IMR-90 (cell line): ENCODE measurements around the gene CLPTM1L.

- RRBS = no CpG with 5 or more reads among the region's 16 CpGs
CAGE:
- cytosol, long polyA plus RNA = no peak
- long polyA plus RNA = no peak
- nucleus, long polyA plus RNA = no peak
Measured at GRCh38 chr5:1127761-1128581, 16.1 kb upstream of the SLC12A7 start.

DNA sequence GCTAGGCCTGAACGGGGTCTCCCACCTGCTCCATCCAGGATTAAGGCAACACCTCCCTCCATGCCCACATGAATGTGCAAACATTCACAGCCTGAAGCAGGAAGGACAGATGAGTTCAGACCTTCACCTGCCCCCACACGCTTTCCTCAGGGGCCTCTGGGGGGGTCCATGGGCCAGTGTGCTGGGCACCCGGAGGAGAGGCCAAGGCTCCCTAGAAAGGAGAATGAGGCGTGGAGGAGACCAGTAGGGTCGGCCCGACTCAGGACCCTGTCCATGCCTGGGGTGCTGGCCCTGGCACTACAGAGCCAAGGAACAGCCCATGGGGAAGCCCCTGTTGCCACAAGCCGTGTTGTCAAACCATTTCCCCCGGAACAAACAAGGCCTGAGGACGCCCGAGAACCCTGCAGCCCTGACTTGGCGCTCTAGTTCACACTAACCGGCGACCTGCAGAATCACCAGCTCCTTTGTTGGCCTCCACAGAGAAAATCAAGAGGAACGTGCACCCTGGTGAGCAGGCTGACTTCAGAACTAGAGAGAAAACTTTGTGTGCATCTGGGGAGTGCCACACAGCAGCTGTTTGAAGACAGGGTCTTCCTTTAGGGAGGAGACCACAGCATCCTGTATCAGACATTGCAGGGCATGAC, 41.5 kb upstream of the SLC12A7 start:
- RRBS = 79% methylated on average over 5 of the region's 14 CpGs
CAGE:
- cytosol, long polyA plus RNA = no peak
- long polyA plus RNA = no peak
- nucleus, long polyA plus RNA = no peak

DNA sequence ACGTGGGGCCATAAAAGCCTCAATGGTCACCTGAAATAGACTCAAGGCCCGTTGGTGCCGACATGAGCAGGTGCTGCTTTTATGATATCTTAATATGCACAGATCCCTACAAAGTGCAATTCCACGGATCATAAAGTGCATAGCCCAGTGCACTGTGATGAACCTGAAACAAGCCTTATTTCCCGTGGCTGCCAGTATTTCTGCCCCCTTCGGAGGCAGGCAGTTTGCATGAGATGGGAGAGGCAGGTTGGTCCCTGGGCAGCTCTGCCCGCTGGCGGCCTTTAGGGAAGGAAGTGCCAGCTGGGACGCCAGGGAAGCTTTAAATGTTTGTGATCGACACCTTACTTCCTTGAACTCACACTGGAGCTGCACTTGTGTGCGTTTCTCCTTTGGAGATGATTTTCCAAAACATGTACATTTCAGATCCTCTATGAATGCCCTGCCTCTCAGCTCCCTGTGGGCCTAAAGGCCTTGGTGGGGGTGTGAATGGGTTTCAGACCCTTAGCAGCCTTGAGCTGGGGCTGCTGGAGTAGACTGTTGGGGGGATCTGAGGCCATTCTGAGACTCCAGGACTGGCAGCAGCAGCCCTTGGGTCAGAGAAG, 14.7 kb downstream of the SLC6A18 start:
- RRBS = no CpG with 5 or more reads among the region's 11 CpGs
CAGE:
- cytosol, long polyA plus RNA = no peak
- long polyA plus RNA = no peak
- nucleus, long polyA plus RNA = no peak

DNA sequence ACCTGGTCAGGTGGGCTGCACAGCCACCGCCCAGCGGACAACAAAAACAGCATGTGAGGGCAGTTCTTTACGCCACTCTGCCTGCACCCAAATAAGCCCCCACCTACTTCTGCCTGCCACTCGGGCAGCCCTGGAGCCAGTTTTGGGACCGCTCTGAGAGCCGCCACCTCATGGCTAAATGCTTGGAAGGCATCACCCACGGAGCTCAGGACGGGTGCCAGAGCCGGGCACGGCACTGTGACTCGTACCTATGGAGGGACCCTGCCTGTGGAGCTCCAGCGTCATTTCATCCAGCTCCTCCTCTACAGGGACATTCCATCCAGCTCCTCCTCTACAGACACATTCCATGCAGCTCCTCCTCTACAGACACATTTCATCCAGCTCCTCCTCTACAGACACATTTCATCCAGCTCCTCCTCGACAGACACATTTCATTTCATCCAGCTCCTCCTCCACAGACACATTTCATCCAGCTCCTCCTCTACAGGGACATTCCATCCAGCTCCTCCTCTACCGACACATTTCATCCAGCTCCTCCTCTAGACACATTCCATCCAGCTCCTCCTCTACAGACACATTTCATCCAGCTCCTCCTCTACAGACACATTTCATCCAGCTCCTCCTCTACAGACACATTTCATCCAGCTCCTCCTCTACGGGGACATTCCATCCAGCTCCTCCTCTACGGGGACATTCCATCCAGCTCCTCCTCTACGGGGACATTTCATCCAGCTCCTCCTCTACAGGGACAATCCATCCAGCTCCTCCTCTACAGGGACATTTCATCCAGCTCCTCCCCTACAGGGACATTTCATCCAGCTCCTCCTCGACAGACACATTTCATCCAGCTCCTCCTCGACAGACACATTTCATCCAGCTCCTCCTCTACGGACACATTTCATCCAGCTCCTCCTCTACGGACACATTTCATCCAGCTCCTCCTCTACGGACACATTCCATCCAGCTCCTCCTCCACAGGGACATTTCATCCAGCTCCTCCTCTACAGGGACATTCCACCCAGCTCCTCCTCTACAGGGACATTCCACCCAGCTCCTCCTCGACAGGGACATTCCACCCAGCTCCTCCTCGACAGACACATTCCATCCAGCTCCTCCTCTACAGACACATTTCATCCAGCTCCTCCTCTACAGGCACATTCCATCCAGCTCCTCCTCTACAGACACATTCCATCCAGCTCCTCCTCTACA, 18.5 kb downstream of the CLPTM1L start:
- RRBS = no CpG with 5 or more reads among the region's 24 CpGs
CAGE:
- cytosol, long polyA plus RNA = no peak
- long polyA plus RNA = no peak
- nucleus, long polyA plus RNA = no peak

DNA sequence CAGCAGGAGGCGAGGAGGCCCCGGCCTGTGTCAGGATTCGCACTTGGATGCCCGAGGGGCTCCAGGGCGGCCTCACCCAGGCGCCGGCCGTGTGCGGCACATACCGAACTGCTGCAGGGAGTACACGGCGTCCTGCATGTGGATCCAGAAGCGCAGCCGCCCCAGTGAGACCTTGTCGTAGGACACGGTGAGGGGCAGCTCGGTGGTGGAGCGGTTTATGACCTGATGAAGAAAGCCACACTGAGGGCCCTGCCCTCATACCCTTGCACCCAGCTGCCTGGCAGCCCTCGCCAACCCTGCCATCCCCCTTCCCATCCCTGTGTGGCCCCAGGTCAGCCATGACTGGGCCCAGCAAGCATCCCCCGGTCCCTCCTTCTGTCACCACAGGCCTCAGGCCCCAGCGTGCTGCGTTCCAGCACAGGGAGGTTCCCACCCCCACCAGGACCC, 9.9 kb downstream of the CLPTM1L start:
- RRBS = 93% methylated on average over 6 of the region's 22 CpGs
CAGE:
- cytosol, long polyA plus RNA = no peak
- long polyA plus RNA = no peak
- nucleus, long polyA plus RNA = no peak

DNA sequence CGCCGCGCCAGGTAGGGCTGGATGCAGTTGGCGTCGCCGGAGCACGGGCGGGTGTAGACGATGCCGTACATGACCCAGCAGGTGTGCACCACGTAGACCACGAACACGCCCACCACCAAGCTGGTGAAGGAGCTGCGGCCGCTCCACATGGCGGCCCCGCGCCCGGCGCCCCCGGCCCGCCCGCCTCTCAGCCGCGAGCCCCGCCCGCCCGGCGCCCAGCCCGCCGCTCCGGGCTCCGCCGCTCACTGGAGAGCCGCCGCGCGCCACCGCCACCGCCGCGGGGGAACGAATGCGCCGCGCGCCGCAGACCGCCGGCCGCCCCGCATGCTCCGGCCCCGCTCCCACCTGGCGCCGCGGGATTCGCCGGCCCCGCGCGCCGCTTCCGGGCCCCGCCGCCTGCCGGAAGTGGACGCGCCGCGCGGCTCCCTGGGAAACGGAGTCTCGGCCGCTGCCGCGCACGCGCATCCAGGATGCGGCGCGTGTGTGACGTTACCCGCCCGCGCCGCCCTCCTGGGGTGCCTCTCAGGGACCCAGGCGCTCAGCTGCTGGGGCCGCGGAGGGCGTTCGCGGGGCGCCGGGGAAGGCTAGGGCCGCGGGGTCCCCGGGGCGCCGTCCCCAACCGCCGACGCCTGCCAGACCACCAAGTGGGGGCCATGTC, at the start of gene CLPTM1L:
TSS of gene CLPTM1L (minus strand) at position 407 of the 658 bp plus-strand sequence.
- RRBS = 1% methylated on average over 36 of the region's 103 CpGs
CAGE:
- cytosol, long polyA plus RNA = no peak
- long polyA plus RNA = no peak
- nucleus, long polyA plus RNA = no peak

DNA sequence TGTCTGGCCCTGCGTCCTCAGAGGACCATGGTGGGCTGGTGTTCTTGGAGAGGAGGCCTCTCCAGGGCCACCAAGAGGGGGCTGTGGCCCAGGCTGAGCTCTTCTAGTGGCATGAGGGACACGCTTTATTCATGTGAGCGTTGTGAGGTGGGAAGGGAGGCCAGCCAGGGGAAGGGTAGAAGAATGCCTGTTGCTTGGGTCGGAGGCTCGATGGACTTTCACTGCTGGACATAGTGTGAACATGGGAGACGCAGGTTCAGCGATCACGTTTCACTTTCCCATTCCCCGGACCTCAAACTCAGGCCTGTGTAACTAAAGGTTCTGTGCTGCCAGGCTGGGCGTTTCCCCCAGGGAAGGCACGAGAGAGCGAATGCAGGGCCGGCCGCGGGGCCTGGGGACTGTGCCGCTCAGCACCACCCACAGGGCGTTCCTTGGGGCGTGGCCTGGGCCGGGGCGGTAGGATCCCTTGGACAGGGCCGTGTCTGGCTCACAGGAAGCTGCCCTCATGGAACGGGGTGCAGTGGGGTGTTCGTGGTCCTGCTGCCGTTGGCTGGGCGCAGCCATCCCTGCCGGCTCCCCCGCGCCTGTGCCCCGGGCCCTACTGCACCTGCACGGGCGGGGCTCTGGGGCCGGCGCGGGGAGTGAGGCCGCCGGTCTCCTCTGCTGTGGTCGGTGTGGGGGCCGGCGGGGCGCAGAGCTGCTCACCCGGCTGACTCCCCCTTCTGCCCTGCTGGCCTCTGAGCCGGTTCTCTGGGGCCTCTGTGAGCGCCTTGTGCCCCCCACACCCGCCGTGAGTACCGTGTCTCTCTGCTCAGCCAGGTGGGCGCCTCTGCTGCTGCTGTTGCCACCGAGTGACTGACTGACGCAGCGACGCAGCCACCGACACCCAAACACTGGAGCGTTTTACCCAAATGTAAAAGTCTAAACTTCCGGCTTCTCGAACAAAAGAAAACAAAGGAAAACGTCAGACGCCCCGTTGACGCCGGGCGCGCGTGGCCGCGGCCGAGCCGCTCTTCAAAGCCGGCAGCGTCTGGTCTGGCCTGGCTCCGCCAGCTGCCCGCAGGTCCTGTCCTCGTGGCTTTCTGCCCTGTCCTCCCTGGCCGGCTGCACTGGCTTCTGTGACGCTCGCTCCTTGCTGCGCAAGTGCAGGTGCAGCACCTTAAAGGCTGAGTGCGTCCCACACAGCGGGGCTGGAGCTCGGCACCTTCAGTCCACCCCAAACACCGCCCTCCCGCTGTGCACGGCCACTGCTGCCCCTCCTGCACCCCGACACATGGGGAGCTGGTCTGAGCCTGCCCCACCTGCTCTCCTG, 41.1 kb upstream of the CLPTM1L start:
- RRBS = 4% methylated on average over 33 of the region's 83 CpGs
CAGE:
- cytosol, long polyA plus RNA = no peak
- long polyA plus RNA = no peak
- nucleus, long polyA plus RNA = no peak

GRCh38 chr5:1484956-1485365, 38.8 kb downstream of the LPCAT1 start:
- RRBS = no CpG with 5 or more reads among the region's 12 CpGs
CAGE:
- cytosol, long polyA plus RNA = no peak
- long polyA plus RNA = no peak
- nucleus, long polyA plus RNA = no peak

GRCh38 chr5:1486433-1487411, 37.0 kb downstream of the LPCAT1 start:
- RRBS = no CpG with 5 or more reads among the region's 45 CpGs
CAGE:
- cytosol, long polyA plus RNA = no peak
- long polyA plus RNA = no peak
- nucleus, long polyA plus RNA = no peak

DNA sequence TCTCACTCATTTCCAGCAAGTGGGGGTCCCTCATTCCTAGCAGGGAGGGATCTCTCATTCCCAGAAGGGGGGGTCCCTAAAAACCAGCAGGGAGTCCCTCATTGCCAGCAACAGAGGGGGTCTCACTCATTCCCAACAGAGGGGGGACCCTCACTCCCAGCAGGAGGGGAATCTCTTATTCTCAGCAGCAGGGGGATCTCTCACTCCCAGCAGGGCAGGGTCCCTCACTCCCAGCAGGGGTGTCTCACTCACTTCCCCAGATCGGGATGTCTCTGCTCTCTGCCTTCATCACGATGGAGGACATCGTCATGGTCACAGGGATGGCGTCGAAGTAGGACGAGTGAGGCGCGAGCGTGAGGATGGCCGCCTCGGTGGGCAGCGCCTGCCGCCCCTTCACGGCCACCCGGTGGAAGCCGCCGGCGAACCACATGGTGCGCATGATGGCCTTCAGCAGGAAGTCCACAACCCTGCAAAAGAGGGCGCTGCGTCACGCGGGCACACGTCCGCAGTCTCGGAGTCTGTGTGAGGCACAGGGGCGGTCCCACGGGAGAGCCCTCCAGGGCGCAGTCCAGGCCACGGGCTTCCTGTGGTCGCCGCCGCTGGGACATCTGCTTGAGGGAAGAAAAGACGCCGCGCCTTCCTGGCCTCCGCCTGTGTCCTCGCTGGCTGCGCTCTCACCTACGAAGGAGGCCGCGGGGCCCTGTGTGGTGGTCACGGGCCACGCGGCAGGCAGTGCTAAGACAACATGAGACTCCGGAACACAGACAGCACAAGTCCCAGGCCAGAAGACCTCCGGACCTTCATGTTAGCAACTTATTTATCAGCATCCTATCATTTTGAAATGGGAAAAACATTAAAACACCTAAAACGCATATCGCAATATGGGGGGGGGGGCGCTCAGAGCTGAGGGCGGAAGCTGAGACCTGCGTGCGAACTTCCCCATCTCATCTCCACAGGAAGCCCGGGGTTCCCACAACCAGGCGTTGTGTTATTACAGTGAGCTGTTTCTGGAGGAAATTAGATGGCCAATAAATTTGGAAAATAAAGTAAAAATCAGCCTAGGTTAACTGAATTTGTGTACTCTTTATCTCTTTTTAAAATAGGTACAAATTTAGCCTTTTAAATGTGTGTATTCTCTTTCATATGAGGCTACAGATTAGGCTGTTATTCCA, 28.9 kb downstream of the LPCAT1 start:
- RRBS = 100% methylated on average over 1 of the region's 55 CpGs
CAGE:
- cytosol, long polyA plus RNA = no peak
- long polyA plus RNA = no peak
- nucleus, long polyA plus RNA = no peak

DNA sequence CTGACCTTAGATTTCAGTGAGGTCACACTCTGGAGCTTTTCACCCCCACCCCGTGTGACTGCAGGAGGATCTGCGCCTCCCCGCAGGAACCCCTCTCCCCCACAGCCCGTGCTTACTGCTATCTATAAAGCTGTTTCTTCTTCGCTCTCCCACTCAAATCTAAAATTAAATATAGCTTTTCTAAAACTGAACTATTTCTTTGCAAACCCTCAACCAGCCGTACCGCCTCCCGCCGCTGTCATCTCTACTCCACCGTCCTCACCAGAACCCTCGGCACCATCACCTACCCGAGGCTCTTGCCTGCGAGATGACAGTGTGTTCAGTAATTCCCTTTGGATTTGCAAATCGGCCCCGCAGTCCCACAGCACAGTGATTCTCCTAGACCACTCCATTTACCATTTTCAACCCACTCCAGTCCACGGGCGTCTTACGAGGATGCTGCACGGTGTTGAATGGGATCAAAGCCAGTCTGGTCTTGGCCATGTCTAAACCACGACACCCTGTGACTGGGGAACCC, 13.6 kb downstream of the LPCAT1 start:
- RRBS = no CpG with 5 or more reads among the region's 20 CpGs
CAGE:
- cytosol, long polyA plus RNA = no peak
- long polyA plus RNA = no peak
- nucleus, long polyA plus RNA = no peak

- RRBS = no CpG with 5 or more reads among the region's 3 CpGs
CAGE:
- cytosol, long polyA plus RNA = no peak
- long polyA plus RNA = no peak
- nucleus, long polyA plus RNA = no peak
Measured at GRCh38 chr5:1542709-1543393, 19.1 kb upstream of the LPCAT1 start.

- RRBS = no CpG with 5 or more reads among the region's 14 CpGs
CAGE:
- cytosol, long polyA plus RNA = no peak
- long polyA plus RNA = no peak
- nucleus, long polyA plus RNA = no peak
Measured at GRCh38 chr5:1668229-1668679, 131.4 kb downstream of the MRPL36 start.

DNA sequence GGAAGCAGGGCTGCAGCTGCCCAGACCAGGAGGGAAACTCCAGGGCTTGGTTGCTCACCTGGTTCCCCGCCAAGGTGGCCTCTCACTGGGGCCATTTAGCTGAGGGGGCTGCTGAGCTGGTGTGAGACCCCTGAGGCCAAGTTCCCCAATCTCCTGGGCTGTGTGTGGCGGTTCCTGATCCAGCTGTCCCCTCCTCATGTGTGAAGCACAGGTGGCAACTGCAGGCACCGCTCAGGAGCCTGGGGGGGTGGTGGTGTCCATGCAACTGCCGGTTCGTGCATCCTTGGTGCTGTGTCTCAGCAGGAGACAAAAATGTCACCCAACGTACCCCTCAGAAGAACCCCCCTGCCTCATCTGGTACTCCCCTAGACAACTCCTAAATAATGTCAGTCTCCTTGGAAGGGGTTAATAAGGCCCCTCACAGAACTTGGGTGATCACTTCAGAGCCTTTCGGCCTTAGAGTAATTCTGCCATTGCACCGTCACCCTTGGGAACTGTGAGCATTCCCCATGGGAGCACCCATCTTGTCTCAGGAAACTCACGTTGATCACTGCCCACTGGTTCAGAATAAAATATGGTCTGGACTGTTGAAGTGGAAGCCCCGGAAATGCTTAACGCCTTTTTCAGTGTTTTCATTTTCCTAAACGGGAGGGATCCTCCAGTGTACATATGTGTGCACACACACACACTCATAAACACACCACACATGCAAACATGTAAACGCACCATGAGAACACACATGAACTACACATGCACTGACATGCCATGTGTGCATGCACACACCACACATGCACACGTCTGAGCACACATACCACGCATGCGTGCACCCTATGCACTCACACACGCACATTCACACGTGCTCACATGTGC, 17.4 kb downstream of the MRPL36 start:
- RRBS = no CpG with 5 or more reads among the region's 18 CpGs
CAGE:
- cytosol, long polyA plus RNA = no peak
- long polyA plus RNA = no peak
- nucleus, long polyA plus RNA = no peak

DNA sequence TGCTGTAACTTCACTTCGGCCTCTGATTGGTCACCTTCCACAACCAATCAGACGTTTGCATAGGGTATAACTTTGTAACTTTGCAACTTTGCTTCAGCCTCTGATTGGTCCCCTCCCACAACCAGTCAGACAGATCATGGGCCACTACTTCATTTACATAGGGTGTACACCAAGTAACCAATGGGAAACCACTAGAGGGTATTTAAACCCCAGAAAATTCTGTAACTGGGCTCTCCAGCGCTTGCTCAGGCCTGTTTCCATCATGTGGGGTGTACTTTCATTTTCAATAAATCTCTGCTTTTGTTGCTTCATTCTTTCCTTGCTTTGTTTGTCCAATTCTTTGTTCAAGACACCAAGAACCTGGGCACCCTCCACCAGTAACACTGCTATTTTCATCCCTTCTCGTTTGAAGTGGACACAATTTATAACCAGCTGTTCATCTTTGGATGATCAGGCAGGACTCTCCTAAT, 10.1 kb downstream of the MRPL36 start:
- RRBS = no CpG with 5 or more reads among the region's 4 CpGs
CAGE:
- cytosol, long polyA plus RNA = no peak
- long polyA plus RNA = no peak
- nucleus, long polyA plus RNA = no peak

- RRBS = no CpG with 5 or more reads among the region's 31 CpGs
CAGE:
- cytosol, long polyA plus RNA = no peak
- long polyA plus RNA = no peak
- nucleus, long polyA plus RNA = no peak
Measured at GRCh38 chr5:1874926-1875346, 7.8 kb downstream of the IRX4 start.

DNA sequence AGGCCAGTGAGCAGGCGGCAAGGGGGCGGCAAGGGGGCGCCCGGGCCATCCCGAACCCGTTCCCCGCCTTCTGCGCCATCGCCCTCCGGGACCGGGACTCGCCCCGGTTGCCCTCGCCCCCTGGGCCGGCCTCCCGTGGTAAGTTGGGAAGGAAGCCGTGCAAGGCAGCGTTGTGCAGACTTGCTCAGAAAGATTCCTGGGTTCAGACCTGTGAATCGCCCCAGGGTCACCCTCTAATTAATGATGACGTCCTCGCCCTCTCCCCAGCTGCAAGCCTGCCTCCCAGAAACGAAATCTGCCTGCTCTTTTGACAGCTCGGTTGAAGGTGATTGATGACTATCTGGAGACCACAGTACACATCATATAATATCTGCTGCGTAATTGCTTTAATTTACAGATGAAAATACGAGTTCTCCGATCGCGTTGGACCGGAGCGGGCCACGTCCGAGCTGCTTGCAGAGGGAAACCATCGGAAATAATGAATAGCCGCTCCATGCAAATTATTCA, 1.4 kb upstream of the IRX4 start:
- RRBS = 5% methylated on average over 7 of the region's 34 CpGs
CAGE:
- cytosol, long polyA plus RNA = no peak
- long polyA plus RNA = no peak
- nucleus, long polyA plus RNA = no peak

DNA sequence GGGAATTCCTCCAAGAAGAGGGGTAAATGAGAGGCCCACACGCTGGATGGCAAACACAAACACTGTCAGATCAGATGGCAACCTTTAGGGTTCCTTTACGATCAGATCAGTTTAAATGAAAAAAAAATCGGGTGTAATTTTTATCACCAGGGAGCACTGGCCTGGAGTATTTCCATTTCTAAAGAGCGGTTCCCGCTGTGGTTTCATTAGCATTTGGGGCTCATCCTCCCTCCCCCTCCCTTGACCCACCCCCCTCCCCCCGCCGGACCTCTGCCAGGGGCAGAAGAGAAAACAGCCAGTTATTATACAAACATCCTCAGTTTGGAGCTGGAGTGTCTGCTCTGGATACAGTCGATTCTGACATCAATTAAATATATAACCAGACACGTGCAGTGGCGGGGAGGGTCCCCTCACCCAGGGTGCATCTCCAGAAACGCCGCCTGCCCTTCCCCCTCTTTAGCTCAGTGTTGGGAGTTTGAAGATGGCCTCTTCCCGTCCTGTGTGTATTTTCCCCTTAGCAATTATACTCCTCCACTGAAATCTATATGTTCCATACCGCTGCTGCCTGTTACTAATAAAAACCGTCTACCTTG, 2.4 kb upstream of the IRX2 start:
- RRBS = no CpG with 5 or more reads among the region's 15 CpGs
CAGE:
- cytosol, long polyA plus RNA = no peak
- long polyA plus RNA = no peak
- nucleus, long polyA plus RNA = no peak

GRCh38 chr5:3606241-3606778, 10.7 kb downstream of the IRX1 start:
- RRBS = 3% methylated on average over 3 of the region's 41 CpGs
CAGE:
- cytosol, long polyA plus RNA = no peak
- long polyA plus RNA = no peak
- nucleus, long polyA plus RNA = no peak

DNA sequence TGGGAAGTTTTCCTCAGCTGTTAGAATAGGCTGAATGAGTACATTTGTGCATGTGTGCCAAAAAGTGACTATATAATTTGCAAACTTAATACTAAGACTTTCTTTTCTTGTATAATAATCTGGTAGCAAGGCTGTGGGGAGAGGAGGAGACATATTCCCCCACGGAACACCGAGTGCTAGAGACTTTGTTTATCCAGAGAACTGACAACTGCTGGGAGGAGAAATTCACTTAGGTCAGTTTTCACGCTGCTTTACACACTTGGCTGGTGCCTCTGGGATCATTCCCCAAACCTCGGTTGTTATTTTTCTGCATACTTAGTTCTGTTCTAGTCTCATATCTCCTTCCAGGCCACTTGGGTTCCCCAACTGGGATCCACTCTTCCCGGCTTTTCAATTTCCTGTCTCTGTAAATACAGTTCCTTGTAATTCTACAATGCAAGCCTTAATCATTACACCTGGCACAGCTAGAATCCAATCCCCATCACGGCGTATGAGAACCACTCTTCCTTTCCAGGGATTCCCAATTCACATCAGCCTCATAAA, 238.2 kb upstream of the ADAMTS16 start:
- RRBS = no CpG with 5 or more reads among the region's 7 CpGs
CAGE:
- cytosol, long polyA plus RNA = no peak
- long polyA plus RNA = no peak
- nucleus, long polyA plus RNA = no peak